HTERT-HM (cell line): Measurements from ENCODE around the gene ADAMTS17.

- RRBS, result 12% methylated on average over 18 of the region's 73 CpGs
Measured at GRCh38 chr15:98547495-98548620, 100.5 kb upstream of the IGF1R start.

DNA sequence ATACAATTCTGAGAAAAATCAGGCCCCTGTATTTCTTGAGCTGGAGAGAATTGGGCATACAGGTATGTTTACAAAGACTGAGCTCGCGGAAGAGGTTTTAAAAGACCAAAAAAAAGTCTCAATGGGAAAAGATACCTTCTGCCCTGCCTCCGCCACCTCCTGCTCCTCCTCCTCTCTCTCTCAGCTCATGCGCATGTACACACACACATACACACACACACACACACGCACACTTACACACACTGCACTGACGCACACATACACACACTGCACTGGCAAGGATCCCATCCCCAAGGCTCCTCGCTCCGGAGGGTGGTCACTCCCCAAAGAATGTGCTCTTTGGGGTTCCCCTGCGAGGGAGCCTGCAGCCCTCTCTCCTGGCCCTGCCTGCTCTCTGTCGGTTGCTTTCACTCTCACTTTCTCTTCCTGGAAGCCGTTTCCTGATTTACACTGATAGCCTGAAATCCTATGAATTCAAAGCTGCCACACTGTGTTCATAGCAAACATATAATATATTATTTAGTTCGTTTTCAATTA is 48.0 kb upstream of the IGF1R start:
- RRBS, result no CpG with 5 or more reads among the region's 12 CpGs

- RRBS, result no CpG with 5 or more reads among the region's 17 CpGs
Measured at GRCh38 chr15:98630523-98631006, 17.8 kb upstream of the IGF1R start.

GRCh38 chr15:98647842-98647993 is 621 bp upstream of the IGF1R start:
- RRBS, result under 1% methylated on average over 9 of the region's 15 CpGs

GRCh38 chr15:98662298-98663434 is 14.3 kb downstream of the IGF1R start:
- RRBS, result no CpG with 5 or more reads among the region's 16 CpGs

- RRBS, result no CpG with 5 or more reads among the region's 4 CpGs
Measured at GRCh38 chr15:98671149-98672032, 23.1 kb downstream of the IGF1R start.

DNA sequence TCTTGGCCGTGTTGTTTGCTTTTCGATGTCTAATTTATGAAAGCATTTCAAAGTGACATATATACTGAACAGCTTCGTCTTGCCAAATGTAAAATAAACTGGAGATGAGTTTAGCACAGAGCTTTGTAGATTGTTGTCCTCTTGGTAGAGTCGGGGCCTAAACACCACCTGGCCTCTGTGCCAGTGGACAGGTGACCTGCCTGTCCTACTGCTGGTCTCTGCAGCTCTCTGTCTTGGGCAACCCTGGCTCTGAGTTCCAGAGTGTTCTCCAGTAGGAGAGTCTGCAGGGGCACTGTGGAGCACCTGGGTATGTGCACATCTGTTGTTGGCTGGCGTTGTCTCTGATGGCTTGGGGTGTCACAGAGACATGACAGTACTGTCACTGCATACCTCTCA is 112.6 kb downstream of the IGF1R start:
- RRBS, result no CpG with 5 or more reads among the region's 5 CpGs

DNA sequence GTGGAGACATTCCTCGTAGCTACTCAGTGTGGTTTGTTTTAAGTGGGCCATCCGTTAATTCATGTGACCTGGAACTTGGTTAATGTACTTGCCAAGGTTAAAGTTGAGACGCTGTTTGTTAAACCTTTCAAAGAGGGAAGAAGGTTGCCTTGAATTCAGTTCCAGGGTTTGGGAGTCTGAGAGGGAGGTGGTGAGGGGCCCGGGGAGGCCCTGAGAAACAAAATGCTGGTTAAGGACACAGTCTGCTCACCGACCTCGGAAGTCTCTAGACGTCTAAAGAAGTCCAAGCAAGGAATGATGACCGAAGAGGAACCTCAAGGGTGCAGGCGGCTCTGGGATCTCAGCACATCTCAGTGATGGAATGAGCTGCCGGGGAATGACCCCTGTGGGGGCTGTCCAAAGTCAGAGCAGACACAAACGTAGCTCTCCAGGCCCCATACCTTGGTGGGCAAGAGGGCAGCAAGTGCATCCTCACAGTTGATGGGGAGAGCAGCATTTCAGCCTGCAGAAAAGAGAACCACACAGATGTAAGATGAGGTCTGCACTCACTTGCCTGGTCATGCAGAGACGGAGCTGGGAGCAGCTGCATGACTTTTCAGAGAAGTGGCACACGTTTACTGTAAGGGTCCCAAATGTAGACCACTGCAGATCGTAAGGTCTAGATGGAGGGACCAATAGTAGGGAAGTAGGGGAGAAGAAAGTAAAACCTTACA is 129.0 kb downstream of the IGF1R start:
- RRBS, result no CpG with 5 or more reads among the region's 14 CpGs

- RRBS, result no CpG with 5 or more reads among the region's 9 CpGs
Measured at GRCh38 chr15:98786696-98787389, 138.5 kb downstream of the IGF1R start.

DNA sequence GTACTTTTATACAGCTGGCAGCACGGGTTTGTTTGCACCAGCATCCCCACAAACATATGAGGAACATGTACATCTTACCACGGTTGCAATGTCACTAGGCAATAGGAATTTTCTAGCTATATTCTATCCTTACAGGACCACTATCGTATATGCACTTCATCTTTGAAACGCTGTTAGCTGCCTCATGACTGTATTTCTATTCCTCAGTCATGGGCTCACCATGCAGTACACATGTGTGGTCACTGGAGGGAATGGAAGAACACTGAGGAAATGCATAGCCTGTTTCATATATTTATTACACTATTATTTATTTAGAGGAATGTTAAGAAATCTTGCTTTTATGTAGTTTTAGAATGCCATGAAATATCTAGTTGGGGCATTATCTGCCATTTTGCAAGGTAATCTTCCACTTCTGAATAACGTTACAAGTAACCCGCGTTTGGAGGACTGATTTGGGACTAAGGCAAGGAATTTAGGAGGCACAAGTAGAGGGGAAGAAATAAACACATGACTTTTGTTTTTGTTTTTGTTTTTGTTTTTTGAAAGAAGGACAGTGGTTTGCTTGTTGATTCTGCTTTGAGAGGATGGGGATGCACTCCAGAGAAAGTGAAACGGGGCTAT is 155.7 kb downstream of the IGF1R start:
- RRBS, result no CpG with 5 or more reads among the region's 8 CpGs

- RRBS, result 7% methylated on average over 5 of the region's 27 CpGs
Measured at GRCh38 chr15:98865284-98865858, 142.2 kb downstream of the PGPEP1L start.

DNA sequence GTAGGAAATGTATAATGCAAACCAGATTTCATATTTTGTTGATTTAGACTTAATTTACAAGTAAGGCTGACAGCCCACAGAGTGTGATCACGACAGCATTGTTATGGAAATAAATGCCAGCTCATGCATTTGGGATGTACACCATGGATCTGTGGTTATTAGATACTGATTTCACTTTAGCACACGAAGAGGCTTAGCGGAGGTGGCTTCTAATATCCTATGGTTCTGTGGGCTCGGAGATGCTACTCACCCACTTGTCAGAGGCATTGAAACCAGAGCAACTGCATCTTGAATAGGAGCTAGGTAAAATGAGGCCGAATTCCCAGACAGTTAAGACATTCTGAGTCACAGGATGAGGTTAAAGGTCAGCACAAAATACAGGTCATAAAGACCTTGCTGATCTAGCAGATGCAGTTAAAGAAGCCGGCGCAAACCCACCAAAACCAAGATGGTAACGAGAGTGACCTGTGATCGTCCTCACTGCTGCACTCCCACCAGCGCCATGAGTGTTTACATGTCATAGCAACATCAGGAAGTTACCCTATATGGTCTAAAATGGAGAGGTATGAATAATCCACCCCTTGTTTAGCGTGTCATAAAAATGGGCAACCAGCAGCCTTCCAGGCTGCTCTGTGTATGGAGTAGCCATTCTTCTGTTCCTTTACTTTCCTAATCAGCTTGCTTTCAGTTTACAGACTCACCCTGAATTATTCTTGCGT is 117.5 kb downstream of the PGPEP1L start:
- RRBS, result no CpG with 5 or more reads among the region's 12 CpGs

DNA sequence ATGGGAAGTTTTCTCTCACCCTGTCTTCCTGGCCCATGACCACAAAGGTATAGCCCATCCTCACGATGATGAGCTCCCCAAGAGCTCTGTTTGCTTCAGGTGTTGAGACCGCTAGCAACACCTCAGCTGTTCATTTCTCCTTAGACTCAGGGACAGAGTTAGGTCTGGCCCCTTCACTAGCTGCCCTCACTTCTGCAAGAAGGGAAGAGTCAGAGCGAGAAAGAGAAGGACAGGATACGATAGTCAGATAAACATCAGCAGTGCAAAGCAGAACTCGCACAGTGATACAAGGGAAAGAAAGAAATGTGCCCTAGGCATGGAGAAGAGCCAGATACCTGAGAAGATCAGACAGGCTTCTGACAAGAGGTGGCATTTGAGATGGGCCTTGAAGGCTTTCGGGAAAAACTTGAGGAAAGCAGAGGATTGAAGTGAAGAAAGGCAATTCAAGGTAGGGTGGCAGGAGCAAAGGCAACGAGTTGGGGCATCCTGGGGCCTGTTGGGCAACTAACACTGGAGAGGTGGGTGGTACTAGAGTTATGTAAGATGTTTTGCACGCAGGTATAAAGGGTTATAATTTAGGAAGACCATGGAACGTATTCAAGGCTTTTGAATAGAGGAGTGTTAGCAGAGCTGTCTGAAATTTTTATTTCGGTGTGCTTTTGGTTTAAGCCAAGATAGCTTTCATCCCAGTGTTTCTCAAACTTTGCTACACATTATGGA is 106.0 kb downstream of the PGPEP1L start:
- RRBS, result no CpG with 5 or more reads among the region's 10 CpGs

GRCh38 chr15:98982963-98983845 is 24.4 kb downstream of the PGPEP1L start:
- RRBS, result no CpG with 5 or more reads among the region's 7 CpGs

DNA sequence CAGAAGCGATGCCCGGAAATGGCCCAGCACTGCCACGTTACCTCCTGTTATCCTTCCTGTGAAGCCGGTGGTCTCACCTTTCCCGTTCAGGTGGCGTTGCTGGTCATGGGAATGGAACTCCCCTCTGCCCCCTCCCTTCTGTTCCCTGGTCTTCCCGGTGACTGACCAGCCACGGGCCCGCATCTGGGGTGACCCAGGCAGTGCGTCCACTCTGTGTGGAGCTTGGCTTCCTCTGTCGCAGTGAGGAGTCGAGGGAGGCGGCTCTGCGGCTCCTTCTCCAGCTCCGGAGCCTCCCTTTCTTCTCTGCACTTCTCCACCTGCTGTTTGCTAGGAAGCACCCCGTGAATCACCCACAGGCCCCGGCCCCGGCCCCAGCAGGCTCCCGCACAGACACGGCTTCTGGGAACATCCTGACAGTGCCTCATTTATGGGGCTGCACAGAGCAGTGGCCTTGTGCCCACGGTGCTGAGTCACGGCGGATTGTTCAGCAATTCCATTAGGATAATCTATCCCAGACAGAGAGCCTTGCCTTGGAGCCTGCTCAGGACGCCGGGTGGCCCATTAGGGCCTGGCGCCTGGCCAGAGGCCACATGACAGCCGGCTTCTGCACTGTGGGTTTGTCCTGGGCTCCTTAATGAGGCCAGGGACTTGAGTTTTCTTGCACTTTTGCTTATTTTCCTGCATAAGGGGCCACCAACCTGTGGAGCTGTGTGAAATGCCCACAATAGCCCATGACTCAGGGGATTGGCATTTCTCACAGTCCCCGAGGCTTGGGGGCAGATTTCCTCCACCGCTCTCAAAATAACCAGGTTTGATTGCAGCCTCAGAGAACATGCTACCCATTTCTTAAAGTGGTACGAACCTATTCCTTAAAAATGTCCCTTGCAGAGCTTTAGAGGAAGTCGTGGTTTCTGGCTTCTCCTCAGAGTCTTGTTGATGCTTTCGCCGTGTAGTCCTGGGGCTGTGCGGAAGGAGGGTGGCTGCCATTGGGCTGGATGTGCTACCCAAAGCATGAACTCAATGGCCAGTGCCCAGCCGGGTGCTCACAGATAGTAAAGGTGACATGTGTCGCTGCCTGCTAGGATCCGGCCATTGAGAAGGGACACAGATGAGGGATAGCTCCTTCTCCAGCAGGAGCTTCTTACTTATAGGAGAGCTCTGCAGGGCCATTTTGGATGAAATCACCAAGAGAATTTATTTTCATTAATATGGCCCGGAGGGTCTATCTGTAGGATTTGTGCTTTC is 18.9 kb downstream of the SYNM start:
- RRBS, result 14% methylated on average over 10 of the region's 38 CpGs

DNA sequence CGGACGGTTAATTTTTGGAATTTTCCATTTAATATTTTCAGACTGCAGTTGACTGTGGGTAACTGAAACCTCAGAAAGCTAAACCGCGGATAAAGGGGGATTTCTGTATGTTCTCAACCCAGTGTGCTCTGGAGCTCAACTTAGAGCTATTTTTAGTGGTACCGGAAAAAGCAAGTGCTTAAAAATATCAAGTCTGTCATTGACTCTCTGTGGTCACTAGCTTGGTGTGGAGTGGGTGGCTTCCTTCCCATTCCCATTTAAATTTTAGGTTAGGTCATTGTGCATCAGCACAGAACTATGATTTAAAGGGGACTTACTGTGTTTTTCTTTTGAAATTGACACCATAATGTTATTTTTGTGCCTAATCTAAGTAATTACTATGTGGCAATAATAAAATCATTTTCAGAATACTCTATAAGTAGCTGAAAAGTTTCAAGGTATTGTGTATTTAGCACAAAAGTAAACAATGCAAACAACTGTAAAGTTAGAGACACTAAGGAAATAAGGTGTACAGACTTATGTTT is 73.1 kb downstream of the LRRC28 start:
- RRBS, result no CpG with 5 or more reads among the region's 5 CpGs

GRCh38 chr15:99438584-99439141 is 127.1 kb upstream of the MEF2A start:
- RRBS, result no CpG with 5 or more reads among the region's 13 CpGs

DNA sequence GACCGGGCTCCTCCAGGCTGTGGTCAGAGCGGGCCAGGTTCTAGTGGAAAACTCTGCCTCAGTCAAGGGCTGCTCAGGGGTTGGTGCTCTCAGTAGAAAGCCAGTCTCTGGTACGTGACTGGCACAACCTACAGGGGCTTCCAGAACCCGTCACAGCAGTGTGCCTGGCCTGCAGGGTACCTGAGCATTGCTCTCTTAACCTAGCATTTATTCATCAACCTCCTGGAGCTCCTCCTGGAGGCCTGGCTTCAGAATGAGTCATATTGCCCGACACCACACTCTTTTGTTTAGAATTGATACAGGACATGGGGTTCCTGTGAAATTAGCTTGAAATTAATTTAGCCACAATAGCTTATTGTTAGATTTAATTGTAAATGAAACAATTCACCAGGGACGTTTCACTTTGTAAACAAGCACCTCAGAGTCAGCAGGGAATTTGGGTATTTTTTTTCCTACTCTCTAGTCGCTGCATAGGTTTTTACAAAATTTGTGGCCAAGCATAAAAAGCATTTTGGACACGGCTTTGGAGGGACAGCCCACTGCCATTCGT is 61.0 kb upstream of the MEF2A start:
- RRBS, result no CpG with 5 or more reads among the region's 9 CpGs

DNA sequence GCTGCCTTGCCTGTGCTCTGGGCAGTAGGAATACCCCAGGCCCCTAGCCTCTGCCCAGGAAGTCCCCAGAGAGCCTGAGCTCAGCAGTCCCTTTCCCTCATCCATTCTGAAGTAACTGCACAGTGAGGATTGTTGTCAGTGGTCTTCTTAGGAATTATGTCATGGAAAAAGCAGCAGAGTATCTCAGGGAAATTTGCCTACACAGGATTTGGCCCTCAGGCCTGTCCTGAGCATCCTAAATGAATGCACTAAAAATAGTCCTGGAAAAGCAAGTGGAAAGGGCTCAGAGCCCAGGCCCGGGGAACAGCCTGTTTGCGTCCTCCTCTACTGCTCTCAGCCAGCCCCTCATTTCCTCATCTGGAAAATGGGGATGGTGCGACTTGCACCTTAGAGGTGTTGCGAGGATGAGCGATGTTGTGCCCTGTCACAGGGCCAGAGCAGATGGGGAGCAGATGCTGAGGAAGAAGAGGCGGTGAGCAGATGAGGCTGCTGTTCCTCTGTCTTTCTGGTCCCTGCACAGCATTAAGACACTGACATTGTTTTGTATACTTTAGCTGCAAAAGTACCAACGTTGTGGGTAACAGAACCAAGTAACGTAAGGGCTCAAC is 21.6 kb downstream of the LYSMD4 start:
- RRBS, result no CpG with 5 or more reads among the region's 8 CpGs

DNA sequence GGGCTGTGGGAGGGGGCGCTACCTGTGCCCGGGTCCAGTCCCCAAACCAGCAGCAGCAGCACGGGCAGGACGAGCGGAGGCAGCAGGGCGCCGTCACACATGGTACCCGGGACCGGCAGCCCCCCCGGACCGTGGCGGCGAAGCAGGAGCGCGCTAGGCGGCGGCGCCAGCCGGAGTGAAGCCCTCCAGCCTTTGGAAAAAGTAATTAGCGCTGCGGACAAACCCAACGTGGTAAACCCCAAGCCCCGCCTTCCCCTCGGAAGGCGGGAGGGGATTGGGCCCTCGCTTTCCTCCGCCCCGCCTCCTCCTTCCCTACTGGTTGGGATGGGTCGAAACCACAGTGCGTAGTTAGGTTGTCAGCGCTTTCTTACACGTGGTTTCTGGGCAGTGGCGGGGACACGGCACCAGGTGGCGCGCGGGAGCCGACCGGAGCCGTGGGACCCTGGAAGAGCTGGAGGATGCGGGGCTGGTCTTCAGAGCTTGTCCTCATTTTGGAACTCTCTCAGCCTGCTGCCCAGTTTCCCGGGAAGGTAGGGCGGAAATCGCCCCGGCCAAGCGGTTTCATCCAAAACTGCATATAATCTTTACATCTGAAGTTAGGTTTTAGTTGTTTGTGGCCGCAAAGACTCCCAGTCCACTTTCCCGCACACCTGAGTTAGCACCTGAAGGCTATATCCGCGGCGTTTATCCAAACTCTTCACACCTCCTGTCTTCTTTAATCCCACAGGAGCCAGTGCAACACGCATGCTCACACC is at the start of gene ADAMTS17:
Gene ADAMTS17 (minus strand): TSS at position 177 of the 755 bp plus-strand sequence.
- RRBS, result 16% methylated on average over 21 of the region's 52 CpGs